Endodermal cell (in vitro differentiated cells): Measurements from ENCODE around the genes TMEM248 and SPDYE21.

GRCh38 chr7:66036274-66036626, 39.4 kb upstream of the ASL start:
- PRO-cap, result no peak

DNA sequence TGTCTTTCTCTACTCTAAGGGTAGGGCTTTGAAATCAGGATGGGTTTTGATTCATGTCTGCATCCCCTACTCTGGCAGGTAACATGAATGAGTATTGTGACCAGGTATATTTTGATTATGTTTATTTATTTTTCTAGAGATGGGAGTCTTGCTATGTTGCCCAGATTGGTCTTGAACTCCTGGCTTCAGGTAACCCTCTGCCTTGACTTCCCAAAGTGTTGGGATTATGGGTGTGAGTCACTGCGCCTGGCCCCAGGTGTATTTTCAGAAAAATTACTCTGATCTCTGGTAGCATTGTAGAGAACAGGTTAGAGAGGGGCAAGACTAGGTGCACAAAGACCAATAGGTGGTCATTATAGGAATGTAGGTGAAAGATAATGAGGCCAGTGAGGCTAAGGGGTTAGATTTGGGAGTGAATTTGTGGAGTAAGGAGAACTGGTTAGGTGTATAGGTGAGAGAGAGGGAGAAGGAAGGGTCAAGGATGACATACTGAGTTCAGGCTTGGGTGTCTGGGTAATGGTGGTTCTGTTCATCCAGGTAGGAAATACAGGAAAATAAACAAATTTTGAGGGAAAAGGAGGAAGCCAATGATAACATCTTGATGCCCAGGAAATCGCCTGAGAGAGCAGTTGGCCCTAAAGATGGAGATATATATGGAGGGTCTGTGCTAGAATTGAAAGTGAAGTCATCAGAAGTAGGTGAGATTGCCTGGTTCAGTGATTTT, 4.7 kb downstream of the TPST1 start:
- PRO-cap, result no peak

DNA sequence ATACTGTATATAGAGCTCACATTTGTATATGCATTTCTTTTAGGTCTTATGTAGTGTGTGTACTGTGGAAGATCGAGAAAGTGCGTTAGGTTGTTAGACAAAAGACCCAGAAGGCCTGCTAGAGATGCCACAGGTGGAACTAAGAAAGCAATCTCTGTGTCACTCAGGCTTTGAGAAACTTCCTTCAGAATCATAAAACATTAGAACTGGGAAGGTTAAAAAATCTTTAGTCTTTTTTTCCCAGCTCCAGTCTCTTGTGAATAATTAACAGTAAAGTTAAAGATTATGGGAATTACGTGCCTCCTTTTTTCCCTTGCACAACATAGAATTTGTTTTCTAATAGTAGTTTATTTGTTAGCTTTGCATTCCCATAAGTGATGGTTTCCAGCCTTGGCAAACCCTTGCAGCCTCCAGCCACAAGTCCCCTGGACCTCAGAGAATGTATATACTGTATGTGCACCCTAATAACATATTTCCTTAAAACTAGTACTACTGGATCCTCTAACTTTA, 128.3 kb downstream of the TPST1 start:
- PRO-cap, result no peak

- PRO-cap, result no peak
Measured at GRCh38 chr7:66456455-66456772, 172.3 kb upstream of the KCTD7 start.

GRCh38 chr7:66493185-66494211, 135.2 kb upstream of the KCTD7 start:
- PRO-cap, result unidirectional peak, plus-strand start at chr7:66493258; bidirectional peak, plus-strand start at chr7:66493312, minus-strand start at chr7:66493290; bidirectional peak, plus-strand start at chr7:66493727, minus-strand start at chr7:66493556; bidirectional peak, plus-strand start at chr7:66494101, minus-strand start at chr7:66494122

DNA sequence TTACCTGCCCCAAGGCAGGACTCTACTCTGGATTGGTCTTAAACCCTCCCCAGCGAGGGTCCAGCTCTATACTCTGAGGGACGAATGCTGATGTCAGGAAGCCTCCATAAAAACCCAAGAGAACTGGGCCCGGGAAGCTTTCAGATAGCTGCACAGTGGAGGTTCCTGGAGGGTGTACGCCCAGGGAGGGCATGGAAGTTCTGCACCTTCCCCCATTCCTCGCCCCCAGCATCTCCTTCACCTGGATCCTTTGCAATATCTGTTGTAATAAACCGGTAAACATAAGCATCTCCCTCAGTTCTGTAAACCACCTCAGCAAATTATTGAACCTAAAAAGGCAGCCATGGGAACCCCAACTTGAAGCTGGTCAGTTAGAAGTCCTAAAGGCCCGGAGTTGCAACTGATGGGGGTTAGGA, 47.4 kb upstream of the KCTD7 start:
- PRO-cap, result no peak

- PRO-cap, result no peak
Measured at GRCh38 chr7:66640768-66641398, 12.2 kb downstream of the KCTD7 start.

DNA sequence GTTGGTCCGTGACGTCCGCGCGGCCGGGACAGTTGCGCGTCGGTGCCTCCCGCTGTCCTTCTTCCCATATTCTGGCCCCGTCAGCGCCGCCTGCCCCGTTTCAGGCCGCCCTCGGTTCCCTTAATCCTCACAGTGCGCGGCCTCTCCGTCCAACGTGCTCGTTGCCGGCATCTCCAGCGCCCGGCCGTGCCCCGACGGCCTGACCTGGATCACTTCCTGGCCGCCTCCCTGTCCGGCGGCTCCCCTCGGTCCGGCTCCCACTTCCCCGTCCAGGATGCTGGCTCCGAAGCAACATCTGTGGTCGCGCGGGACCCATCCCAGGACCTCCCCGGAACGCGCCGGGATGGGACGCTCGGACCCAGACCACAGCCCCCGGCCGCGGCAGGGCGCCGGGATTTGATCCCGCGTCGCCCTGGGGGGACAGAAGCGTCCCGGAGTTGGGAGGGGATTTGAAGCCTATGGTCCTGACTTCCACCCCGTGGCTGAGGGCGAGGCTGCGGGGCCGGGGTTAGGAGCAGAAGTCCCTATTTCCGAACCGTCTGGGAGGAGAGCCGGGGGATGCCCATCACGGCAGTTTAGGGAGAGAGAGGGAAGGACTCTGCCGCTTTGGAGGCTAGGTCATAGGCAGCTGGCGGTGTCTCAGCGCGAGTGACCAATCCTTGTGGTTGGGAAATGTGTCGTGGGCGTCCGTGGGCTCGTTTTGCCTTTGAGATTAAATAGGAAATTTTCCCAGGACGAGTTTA, 53.8 kb downstream of the KCTD7 start:
- PRO-cap, result bidirectional peak, plus-strand start at position 212 of the sequence, minus-strand start at position 73 of the sequence

GRCh38 chr7:66699961-66700531, 40.5 kb upstream of the RABGEF1 start:
- PRO-cap, result no peak

DNA sequence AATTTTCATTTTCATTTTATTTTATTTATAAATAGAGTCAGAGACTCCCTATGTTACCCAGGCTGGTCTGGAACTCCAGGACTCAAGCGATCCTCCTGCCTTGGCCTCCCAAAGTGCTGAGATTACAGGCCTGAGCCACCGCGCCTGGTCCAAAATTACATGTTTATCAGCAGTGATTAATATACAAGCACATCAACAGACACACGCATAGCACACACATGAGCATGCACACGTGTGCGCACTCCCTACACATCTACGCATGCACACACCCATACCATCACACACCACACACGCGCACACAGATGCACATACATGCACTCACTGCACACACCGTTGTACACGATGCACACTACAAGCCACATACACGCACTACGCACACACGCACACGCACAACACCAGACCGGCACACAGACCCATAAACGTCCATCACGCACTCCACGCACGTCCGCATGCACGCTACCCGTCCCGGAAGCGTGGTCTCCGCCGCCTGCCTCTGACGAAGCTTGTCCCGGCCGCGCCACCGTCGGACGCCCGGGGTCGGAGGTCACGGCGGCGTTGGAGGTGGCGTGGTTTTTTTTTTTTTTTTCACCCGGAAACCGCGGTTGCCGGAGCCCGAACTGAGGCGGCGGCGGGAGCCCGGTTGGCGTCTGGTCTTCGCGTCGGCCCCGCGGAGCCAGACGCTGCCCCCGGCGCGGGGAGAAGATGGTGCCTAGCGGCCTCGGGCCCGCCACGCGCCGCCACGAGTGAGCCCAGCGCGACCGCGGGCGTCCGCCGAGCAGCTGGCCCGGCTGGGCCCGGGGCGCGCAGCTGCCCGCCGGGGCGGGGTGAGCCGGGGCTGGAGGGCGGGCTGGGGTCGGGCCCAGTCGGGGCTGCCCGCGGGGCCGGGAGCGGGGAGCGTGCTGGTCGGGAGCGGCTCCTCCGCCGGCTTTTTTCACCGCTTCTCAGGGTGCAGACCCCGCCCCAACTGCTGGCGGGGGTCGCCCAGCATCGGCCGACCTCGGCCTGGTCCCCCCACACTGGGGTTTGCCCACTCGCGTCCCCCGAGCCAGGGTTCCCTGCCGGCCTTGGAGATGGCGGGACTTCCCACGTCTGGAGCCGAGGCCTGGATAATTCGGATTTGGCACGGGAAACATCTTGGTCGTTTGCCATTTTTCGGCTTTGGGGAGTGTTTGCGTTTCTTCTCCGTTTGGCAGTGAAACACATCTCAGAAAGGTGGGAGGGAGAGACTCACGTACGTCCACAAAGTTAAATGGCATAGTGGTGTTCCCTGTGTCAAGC, at the start of gene TMEM248:
Gene TMEM248 (plus strand): TSS at position 588 of the 1,278 bp plus-strand sequence.
- PRO-cap, result bidirectional peak, plus-strand start at position 594 of the sequence, minus-strand start at position 495 of the sequence

DNA sequence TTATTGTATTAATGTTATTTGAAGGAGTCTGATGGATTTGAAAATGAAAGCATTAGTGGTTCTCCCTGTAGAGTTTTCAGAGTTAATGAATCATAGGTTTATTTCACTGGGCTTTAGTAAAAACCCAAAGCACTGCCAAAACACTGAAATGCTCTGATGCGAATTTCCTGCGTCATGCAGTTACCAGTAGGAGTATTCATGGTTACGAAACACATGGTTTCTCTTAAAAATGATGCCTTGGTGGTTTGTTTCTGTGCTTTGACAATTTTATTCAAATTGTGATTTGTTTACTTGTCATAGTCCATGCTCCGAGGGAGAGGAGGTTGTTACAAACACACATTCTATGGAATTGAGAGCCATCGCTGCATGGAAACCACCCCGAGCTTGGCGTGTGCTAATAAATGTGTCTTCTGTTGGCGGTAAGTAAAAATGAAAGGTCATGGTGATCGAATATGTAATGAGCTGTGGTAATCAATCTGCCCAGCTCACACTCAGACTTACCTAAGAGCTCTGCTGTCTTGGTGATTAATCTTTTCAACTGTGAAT, 70.4 kb downstream of the TYW1 start:
- PRO-cap, result no peak

GRCh38 chr7:67276523-67277112, at the start of gene SPDYE21:
SPDYE21 (plus strand) TSS chr7:67276941.
- PRO-cap, result no peak

GRCh38 chr7:67308666-67309207, 32.0 kb downstream of the SPDYE21 start:
- PRO-cap, result no peak

DNA sequence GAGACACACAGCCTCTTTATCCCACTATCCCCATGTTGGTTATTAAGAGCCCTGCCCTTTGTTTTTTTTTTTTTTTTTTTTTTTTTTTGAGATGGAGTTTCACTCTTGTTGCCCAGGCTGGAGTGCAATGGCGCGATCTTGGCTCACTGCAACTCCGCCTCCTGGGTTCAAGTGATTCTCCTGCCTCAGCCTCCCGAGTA, 737.9 kb downstream of the SPDYE21 start:
- PRO-cap, result no peak

GRCh38 chr7:68529177-68529673, 1069.0 kb upstream of the AUTS2 start:
- PRO-cap, result no peak

- PRO-cap, result no peak
Measured at GRCh38 chr7:68562045-68562511, 1036.2 kb upstream of the AUTS2 start.

- PRO-cap, result no peak
Measured at GRCh38 chr7:69502463-69502750, 95.9 kb upstream of the AUTS2 start.

DNA sequence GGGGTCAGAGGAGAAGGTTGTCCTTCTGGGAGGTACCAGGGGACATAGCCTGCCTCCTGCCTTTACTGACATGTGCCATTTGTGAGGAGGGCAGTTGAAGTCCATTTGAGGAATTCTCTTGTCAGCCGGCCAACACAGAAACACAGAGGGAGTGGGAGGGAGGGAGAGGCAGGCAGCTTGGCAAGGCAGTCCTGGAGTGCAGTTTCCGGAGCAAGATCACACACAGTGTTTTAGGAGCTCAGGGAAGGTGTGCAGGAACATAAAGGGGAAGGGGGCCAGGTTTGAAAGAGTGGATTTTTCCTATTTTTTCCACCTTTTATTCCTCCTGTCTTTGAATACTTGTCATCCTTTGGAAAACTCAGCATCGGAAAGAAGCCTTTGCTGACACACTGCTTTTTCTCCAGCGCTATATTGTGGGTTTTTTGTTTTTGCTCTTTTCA, 369.0 kb downstream of the AUTS2 start:
- PRO-cap, result no peak

- PRO-cap, result no peak
Measured at GRCh38 chr7:70474681-70475169, 657.2 kb upstream of the GALNT17 start.

- PRO-cap, result no peak
Measured at GRCh38 chr7:70568470-70569133, 563.3 kb upstream of the GALNT17 start.